B cell (primary cell): ENCODE data around the genes RAB28, BOD1L1, FBXL5 and DCAF16.

DNA sequence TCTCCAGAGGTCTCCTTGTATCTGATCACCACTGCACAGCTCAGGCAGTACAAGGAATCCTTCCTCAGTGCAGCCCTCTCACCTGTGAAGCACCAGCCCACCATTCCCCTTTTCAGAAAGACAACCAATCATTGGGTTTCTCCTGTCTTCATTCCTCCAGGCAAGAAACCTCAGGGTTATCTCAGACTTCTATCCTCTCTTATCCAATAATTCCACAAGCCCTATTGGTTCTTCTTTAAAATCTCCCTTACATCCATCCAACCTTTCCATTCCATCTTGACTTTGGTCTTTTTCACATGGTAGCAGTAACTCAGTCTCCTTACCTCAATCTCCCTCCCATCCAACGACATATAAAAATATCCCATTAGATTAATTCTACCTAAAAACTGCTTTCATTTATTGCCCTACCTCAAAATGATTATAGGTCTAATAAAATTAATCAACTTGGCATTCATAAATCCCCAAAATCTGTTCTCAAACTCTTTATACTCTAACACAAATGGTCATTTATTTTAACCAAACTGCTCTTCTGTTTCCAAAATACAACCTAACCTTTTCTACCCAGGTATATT is 109.6 kb downstream of the RAB28 start:
- PRO-cap = no peak
- CAGE, long polyA plus RNA = no peak

DNA sequence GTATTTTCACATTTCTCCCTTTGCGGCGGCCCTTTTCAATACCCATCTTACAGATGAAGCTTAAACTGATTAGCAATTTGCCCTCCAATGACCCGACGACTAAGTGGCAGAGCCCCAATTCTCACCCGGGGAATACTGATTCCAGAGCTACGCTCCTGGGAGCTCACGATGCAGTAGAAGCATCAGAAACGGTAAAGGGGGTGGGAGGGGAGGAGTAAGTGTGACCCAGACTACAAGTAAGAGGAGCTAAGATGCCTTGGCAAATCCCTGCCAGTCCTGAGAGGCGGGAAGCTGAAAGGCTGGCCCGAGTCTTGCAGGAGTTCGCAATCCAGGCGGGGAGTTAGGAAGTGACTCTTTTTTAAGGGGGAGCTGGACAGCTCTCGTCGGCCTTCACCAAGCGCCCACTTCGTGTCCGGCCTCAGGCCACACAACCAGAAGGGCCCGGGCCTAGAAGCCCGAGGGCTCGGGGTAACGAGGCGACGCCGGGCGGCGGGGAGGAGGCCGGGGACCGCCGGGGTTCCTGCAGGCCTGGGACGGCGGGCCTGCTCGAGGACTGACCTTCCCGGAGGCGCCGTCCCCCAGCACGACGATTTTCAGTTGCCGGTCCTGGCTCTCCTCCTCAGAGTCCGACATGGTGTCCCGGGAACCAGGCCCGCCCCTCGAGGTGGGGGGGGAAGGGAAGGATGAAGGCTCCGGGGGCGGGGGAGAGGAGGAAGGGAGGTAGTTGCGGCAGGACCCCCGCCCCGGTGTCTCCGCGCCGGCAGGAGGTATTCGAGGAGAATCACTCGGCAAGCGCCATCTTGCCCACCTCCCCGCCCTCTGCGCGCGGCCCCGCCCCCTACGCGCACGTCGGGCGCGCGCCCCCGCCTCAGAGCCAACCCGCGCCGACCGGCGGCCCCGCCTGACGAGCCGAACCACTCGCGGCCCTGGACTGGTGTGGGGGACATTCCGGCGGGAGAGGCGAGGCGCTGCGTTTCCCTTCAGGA is at the start of gene RAB28:
TSS of gene RAB28 (minus strand) at position 823 of the 986 bp plus-strand sequence.
- PRO-cap = bidirectional peak, plus-strand start at position 944 of the sequence, minus-strand start at position 821 of the sequence
- CAGE, long polyA plus RNA = no peak

GRCh38 chr4:13615233-13615631 is 12.3 kb downstream of the BOD1L1 start:
- PRO-cap = no peak
- CAGE, long polyA plus RNA = no peak

GRCh38 chr4:13627010-13627941 is at the start of gene BOD1L1:
BOD1L1 (minus strand) TSS chr4:13627725.
- PRO-cap = bidirectional peak, plus-strand start at chr4:13627201, minus-strand start at chr4:13627104; bidirectional peak, plus-strand start at chr4:13627368, minus-strand start at chr4:13627382; bidirectional peak, plus-strand start at chr4:13627859, minus-strand start at chr4:13627725
- CAGE, long polyA plus RNA = no peak

GRCh38 chr4:14357713-14358036 is 644.6 kb upstream of the CPEB2 start:
- PRO-cap = no peak
- CAGE, long polyA plus RNA = no peak

DNA sequence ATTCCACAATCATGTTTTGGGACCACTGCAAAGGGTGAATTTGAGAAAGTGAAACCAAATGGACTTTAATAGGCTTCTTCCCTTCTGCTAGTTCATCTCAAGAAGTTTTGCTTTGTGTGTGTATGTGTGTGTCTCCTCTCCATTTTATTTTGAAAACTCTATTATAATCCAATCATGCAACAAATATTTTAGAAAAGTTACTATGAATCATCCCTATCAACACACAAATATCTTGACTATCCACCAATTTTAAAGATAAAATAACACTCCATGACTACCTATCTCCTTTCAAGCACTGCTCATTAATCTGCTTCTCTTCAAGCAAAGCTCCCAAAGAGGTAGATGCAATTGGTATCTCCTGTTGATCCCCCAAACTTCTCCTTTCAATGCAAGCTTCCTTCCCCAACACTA is 203.2 kb downstream of the CPEB2 start:
- PRO-cap = no peak
- CAGE, long polyA plus RNA = no peak

DNA sequence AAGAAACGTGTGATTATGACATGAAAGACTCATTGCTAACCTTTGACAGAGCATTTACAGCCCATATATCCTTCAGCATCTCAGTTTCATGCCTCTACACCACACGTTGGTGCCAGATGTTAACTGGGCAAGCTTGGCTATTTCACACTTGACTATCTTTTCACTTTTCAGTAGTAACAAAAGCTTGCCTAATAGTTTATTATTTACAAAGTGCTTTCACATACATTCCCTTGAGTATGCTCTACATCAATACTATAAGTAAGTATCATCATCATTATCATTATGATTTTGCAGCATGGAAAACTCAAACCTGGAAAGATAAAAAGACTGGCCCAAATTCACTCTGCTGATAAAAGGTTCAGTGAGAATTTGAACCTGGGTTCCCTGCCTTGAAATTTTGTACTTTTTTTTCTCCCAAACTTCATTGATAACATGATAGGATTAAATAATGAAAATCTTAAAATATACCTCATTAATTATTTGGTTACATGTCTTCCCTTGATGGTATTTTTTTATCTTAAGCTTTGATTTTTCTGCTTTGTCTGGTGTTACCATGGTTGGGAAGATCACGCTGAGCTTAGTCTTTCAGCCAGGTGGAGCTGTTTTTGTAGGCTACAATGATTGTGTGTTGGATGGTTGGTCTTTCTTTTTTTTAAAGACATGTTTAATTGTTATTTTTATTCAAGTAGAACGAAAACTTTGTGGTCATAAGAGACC is 65.0 kb upstream of the C1QTNF7 start:
- PRO-cap = no peak
- CAGE, long polyA plus RNA = no peak

GRCh38 chr4:15400791-15401793 is 26.7 kb upstream of the C1QTNF7 start:
- PRO-cap = no peak
- CAGE, long polyA plus RNA = no peak

- PRO-cap = no peak
- CAGE, long polyA plus RNA = no peak
These were observed 13.3 kb upstream of the C1QTNF7 start for GRCh38 chr4:15414329-15415042.

- PRO-cap = no peak
- CAGE, long polyA plus RNA = no peak
These were observed 1.8 kb downstream of the FBXL5 start for GRCh38 chr4:15653313-15653898.

DNA sequence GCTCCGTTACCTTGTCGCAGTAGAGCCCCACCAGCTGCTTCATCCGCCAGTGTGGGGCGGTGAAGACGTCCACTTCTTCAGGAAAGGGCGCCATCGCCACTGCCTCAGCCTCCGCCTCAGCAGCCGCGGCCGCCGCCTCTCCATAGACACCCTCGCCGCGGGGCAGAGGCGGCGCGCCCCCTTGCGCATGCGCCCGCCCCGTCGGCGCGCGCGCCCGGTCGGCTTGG is at the start of gene FBXL5:
TSS of gene FBXL5 (minus strand) at position 164 of the 227 bp plus-strand sequence.
- PRO-cap = bidirectional peak, plus-strand start at position 26 of the sequence, minus-strand start outside the sequence; bidirectional peak, plus-strand start outside the sequence, minus-strand start at position 154 of the sequence
- CAGE, long polyA plus RNA = no peak

DNA sequence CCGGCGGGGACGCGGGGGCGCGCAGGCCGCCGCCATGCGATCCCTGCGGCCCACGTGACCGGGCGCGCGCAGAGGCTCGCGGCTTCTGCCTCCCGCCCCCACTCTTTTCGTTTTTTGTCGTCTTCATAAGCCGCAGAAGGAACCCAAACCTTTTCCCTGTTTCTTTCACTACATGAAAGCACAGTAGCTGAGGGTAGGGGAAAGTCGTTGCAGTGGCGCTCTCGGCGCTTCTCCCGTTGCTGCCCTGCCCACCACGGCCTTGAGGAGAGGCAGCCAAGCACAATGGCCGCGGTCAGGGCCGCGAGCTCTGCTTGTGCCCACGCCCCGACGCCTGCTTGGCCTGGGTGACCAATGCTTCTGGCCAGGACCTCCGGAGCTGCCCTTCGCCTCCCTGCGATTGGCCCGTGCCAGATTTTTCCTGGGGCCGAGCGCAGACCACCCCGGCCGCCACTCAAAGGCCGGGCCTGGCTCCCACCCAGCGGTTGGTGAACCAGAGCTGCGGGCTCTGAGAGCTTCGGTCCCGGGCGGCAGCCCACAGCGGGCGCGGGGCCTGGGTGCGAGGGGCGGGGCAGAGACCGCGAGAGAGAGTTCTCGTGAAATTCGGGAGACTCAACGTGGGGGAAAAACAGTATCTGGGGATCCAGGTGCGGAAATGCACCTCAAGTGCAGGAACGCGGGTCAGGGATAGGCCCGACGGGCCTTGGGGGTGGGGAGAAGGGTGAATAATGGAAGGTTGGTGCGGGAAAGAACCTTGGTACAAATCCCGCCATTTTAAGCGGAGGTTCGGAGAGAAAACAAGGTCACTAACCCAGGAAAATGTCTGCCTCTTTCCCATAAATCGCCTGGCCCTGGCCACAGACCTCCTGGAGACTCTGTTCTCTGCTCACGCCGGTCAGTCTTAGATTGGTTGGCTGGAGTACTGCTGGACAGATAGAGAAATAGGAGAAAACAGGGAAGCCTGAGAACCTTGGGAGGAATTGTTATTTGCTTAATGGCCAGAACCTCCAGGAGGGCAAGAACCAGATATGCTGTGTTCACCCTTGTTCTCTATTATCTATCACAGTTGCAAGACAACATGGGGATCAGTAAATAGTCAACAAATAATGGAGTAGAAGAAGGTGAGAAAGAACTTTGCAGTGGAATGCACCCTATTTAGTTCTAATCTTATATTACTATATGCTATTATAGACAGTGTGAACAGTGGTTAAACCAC is 670 bp upstream of the FBXL5 start:
- PRO-cap = bidirectional peak, plus-strand start at position 39 of the sequence, minus-strand start outside the sequence
- CAGE, long polyA plus RNA = no peak

DNA sequence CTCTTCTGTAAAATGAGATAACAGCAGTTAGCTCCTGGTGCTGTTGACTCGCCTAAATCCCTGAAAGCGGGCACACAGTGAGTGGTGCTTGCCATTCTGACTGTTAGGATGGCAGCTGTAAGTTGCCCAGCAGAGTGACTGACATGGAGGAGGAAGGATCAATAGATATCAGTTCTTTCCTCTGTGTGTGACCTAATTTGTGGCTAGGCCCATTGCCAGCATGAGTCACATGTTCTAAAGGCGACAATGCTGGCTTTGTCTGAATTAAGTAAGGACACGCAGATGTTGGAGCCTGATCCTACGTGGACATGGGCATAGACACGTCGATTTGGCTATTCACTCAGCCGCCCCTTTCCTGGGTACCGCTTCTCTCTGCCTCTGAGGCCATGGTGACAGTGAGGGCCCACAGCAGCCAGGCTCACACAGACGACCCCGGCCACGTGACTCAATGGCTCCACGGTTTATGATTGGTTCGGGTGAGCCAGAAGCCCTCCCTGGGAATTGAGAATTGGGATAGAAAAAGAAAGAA is 16.3 kb downstream of the PROM1 start:
- PRO-cap = no peak
- CAGE, long polyA plus RNA = no peak

- PRO-cap = no peak
- CAGE, long polyA plus RNA = no peak
These were observed 70.9 kb upstream of the LDB2 start for GRCh38 chr4:16969511-16969653.

- PRO-cap = no peak
- CAGE, long polyA plus RNA = no peak
These were observed 9.9 kb downstream of the FAM184B start for GRCh38 chr4:17771552-17771930.

DNA sequence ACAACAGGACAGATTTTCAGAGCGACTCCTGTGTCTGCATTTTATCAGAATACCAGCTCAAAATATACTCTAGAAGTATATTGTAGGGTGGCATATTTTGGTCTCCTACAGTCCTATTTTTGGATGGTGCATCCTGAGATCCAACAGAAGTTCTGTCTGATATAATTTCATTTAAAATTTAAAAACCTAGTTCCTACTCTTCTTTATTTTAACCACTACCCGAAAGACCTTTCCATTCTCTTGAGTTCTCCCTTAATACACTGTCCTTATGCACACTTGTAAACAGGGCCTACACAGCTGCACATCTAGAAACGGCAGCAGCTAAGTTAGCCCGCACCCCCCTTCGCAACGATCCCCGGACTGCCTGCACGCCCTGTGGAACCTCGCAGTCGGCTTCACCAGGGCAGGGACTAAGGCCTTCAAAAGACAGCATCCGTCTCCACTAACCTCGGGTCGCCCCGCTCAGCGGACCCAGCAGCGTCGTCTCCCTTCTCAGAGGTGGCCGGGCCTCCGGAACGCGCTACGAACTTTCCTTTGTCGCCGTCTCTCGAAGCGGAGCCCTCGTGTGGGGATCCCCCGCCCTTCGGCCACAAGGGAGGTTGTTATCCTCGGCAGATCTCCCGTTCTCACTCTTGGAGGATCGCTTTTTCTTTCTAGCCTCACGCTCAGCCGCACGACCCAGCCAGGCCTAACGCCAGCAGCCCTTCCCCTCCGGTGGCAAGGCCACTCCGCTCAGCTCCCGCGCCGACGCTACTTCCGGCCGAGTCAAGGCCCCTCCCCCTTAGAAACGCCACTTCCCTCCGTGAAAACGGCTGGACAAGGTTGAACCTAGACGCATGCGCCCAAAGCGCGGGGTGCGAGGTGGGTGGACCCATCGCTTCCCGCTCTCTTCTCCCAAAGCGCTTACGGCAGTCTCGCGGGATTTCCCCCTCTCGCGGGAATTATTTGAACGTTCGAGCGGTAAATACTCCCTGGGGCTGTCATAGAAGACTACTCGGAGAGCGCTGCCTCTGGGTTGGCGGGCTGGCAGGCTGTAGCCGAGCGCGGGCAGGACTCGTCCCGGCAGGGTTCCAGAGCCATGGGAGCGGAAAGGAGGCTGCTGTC is at the start of gene DCAF16:
TSS of gene DCAF16 (minus strand) at position 758 of the 1,104 bp plus-strand sequence.
- PRO-cap = bidirectional peak, plus-strand start at position 386 of the sequence, minus-strand start at position 362 of the sequence; bidirectional peak, plus-strand start at position 832 of the sequence, minus-strand start at position 758 of the sequence
- CAGE, long polyA plus RNA = no peak

DNA sequence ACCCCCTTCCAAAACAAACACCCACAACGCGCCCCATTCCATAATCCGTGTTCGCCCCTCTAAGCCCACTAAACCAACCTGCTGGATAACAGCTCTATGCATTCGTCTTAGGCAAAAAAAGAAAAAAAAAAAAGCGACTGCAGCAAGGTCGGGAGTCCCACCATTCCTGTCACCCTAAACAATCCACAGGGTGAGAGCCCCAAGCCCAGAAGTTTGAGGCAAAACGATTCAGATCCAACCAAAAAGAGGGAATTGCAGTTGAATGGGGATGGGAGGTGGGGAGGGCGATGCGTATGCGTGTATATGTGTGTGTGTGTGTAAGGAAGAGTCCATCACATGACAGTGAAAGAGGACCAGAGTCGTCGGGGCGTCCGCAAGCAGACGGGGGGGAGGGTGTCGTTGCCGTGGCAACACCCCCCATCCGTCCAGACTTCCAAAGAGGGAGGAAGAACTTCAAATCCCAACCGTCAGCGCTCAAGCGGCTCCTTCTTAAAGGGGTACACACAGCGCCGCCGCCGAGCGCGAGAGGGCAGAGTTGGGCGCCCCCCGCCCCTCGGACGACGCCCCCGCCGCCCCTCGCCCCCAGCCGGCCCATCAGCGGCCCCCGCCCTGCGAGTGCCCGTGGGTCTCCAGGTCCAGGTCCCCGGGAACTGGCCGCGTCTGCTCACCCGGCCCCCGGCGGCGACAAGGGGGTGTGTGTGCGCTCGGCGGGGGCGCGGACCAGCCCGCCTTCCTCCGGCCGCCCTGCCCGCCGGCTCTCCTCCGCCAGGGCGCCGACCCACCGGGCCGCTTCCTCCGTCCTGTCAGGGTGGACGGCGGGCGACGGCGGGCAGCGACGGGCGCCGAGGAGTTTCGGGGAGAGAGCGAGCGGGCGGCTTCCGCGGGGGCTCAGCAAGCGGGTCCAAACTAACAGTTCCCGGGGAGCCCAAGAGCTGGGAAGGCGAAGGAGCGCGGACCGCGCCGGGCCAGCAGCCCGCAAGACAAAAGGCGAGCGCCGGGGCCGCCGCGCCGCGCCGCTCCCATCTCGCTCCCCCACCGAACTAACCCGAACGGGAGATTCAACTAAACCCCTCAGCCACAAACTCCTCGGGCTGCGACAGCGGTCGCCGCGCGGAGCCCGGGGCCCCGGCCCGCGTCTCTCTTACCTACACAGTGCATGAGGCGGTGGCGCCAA is 715 bp downstream of the LCORL start:
- PRO-cap = unidirectional peak, plus-strand start at position 332 of the sequence
- CAGE, long polyA plus RNA = no peak

DNA sequence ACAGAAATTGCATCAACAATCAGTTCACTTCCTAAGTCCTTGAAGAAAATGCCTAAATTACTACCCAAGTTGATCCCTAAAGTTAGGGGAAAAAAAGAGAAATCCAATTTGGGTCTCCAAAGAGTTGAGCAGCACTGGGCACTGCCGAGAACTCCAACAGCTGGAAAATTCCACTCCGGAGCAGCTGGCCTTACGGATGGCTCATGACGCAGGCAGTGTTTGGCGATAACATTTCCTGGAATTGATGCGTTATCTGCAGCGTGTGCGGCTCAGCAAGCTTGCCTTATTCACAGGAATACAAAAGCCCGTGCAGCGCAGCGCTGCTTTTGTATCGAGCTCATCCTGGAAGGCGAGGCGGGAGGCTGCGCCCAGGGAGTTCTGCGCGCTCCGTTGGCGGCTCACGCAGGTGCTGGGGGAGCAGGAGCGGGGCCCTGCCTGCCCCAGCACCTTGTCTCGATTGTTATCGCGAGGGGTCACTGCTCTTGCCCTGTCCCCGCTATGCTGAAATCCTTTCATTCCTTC is 297.4 kb upstream of the LCORL start:
- PRO-cap = no peak
- CAGE, long polyA plus RNA = no peak

GRCh38 chr4:19455163-19455713 is 796.5 kb upstream of the SLIT2 start:
- PRO-cap = no peak
- CAGE, long polyA plus RNA = no peak

GRCh38 chr4:20110182-20110613 is 141.5 kb upstream of the SLIT2 start:
- PRO-cap = no peak
- CAGE, long polyA plus RNA = no peak